Metastatic Breast Carcinoma in the Ovary (tissue), 3 donors: Measurements from ENCODE around the gene HDAC2.

DNA sequence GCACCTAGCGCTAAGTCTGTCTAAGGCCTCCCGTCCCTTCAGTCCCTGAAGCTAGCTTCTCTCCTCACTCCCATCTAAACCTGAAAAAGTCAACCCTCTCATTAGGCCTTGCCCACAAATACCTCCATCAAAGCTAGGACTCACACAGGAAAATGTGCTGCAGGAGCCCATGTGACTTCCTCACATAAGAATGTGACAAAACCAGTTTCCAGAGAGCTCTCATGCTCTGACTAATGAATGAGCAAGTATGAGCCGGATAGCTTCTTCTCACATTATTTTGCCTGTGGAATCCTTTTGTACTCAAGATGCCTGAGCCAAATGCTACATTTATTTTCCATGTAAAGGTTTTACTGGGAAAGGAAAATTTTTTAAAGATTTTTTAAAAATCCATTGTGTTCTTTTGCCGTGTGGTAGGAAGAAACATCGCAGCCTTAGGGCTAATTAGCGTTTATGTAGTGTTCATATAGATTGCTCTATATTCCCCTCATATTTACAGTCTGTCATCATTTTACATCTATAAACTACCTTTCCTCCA, 68.7 kb upstream of the CCN6 start:
- PRO-cap, 3 experiments = no peak in any of the 3 experiments

GRCh38 chr6:111996944-111997532, 56.9 kb upstream of the CCN6 start:
- PRO-cap, 3 experiments = no peak in any of the 3 experiments

DNA sequence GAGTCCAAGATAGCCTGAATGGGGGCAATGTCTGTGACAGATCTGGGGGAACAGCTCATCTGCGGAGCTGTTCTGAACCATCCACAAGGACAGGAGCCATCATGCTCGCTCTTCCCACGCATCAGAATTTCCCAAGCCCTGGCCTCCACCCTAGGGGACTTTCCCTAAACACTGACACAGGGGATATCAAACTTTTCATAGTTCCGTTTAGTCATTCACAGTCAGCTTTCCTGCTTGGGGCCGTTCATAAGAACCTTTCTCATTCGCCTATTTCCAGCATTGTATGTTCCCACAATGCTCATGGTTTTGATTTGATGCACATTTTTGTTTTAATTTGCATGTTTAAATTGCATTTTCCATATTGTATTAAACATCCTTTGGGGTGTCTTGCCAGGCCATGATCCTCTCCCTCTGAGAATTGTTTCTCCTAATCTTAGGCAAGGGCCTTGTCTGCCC, 37.5 kb upstream of the CCN6 start:
- PRO-cap, 3 experiments = no peak in any of the 3 experiments

DNA sequence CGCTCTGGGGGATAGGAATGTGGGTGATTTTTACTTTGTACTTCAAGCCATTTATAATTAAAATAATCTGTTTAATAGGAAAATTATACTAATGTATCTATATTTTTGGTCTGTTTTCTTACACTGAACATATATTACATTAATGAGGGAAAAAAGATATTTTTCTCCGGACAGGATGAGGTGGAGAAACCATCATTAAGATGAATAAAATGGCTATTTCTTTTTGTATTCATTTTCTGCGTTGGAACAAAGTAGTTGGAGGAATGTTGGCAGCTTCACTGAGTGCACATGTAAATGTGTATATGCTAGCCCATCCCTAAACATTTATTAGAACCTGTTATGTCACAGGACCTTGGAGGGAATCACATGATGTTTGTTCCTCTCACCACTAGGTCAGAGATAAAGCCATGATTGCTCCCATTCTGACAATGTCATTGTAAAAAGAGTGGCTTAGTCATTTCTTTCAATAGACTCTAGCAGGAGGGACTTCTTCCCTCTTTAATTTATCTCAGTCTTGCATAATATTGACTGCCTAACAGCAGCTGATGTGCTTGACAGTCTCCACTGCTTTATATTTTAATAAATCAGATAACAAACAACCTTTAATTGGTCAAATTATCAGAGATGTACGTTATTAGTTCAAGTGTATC, 39.8 kb downstream of the LAMA4 start:
- PRO-cap, 3 experiments = no peak in any of the 3 experiments

DNA sequence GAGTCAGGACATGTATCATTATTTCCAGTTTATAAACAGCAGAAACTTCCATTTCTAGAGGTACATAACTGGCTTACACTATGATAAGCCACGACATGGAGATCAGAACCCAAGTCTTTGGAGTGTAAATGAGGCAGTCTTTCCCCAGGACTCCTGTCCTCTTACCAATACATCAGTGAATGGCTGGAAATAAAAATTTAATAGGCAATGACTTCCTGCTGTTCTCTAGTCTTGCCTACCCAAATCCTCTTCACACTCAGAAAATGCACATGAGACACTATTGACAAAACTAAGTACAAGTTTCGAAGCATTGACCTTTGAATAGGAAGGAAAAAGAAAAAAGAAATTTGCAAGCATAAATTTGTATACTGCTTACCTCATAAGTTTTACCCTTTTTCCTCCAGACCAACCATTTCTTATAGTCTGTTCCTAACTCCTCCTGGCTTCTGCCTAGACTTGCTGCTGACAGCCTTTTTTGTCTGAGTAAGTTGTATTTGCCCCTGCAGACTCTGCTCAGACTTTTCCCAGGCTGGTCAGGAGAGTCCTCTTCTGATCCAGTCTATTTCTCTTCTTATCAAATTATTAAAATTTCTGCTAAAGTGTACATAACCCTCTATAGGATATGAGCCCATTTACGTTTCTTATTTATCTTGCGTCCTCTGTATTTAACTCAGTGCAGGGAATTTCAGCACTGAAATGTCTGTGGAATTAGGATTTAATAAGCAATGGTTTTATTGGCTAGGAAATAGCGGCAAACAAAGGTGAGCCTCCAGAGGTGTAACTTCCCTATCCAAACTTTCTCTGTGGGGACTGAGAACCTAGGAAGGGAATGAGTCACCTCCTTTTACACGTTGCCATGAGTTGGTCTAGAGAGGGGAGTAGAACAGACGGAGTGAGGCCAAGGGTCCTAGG, 207.2 kb upstream of the MARCKS start:
- PRO-cap, 3 experiments = no peak in any of the 3 experiments

DNA sequence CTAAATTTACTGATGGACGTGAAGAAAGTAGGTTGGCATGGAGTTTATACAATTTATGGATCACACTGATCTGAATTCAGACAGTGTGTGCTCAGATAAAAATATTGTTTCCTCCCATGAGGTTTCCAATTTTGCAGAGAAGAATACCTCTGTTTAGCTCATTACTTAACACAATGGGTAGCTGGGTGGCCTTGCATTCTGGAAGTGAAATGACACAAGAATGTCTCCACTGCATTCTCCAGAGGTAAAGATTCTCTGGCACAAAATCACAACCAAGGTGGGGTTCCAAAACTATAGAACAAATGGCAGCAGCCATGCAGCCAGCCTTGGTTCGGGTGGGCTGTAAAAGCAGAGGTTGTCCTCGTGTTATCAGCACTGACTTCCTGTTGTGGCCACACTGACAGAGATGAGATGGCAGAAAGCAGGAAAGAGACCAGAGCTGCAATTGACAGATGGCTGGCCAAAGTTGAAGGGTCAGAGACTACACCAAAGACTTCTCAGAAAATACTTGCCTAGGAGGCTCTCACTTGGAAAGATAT, 50.2 kb downstream of the HDAC2 start:
- PRO-cap, 3 experiments = no peak in any of the 3 experiments

DNA sequence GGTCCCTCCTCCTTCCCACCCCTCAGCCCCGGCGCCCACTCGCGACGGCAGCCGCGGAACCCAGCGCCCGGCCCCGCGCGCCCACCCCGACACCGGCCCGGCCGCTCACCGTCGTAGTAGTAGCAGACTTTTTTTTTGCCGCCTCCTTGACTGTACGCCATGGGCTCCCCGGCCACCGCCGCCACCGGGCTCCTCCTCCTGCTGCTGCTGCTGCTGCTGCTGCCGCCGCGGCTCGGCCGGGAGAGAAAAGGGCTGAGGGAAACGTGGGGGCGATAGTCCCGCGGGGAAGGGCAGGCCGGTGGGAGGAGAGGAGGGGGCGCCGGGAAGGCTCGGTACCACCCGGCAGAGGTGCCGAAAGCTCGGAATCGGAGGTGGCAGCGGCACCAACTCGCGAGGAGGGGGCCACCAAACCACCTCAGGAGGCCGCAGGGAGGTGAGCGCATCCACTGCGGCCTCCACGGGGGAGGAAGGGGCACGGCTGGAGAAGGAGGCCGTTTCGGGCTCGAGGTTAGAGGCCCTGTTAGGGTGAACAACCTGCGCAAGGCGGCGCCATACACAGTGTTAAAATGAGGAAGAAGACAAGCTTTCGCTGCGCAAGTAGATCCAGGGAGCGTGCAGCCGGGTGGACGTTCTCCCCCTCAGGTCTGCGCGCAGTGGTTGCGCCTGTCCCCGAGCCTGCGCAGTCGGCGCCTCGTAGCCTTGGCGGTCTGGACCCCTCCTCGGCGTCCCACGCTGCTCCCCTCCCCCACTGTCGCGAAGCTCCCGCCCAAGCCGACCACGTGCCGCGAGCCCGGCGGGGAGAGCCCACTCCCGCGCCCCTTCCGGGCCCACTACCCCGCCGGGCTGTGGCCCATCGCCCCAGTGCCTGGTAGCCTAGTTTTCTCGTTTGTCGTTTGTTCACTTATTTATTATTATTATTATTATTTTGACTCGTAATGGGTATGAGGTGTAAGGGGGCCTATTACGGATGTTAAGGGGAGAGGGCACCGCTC, at the start of gene HDAC2:
Gene HDAC2 (minus strand): TSS at position 401 of the 992 bp plus-strand sequence.
- PRO-cap, 3 experiments = peak in 3 of 3 experiments; most common plus-strand start position 694 of the sequence (in 2); most common minus-strand start position 382 of the sequence (in 3)

GRCh38 chr6:113971740-113972085, 765 bp upstream of the HDAC2 start:
- PRO-cap, 3 experiments = no peak in any of the 3 experiments

DNA sequence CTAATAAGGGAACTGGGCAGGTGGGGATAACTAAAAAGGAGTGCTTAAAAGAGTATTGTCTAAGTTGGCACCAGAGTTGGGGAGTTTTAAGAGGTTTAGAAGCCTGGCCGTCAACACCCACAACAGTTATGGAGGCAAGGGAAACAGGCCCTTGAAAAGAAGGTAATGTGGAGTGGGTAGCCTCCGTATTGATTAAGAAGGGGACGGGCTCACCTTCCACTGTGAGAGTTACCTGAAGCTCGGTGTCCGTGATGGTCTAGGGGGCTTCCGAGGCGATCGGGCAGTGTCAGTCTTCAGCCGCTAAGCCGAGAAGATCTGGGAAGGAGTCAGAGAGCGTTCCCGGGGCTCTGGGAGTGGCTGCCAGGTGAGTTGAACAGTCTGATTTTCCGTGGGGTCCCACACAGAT, 82.5 kb upstream of the HS3ST5 start:
- PRO-cap, 3 experiments = no peak in any of the 3 experiments

DNA sequence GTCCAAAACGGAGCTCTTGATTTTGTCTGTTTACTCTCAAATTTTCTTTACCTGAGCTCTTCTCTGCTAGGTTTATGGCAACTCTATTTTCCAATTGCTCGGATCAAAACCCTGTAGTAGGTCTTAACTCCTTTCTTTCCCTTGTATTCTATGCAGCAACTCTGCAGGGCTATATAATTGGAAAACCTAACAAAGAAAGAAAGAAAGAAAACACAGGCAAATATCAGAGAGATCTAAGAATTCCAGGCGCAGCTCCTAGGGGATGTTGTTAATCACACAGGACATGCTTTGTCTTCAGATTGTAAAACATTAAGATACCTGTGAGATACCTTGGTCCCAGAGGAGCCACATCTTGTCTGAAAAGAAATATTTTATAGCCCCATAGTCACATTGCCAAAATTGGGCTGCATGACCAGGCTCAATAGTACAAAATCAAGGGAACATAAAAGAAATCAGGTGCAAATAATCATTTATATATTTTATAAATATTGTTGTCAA, 747.8 kb upstream of the HS3ST5 start:
- PRO-cap, 3 experiments = no peak in any of the 3 experiments

- PRO-cap, 3 experiments = no peak in any of the 3 experiments
Measured at GRCh38 chr6:116221006-116221450, 32.8 kb downstream of the TSPYL4 start.

- PRO-cap, 3 experiments = no peak in any of the 3 experiments
Measured at GRCh38 chr6:116385352-116385831, 14.6 kb downstream of the DSE start.

GRCh38 chr6:117425373-117425861, 325 bp downstream of the ROS1 start:
- PRO-cap, 3 experiments = no peak in any of the 3 experiments

GRCh38 chr6:117483103-117483677, 716 bp downstream of the DCBLD1 start:
- PRO-cap, 3 experiments = peak in 3 of 3 experiments; most common plus-strand start chr6:117483384 (in 2); most common minus-strand start chr6:117483305 (in 2)

- PRO-cap, 3 experiments = no peak in any of the 3 experiments
Measured at GRCh38 chr6:118287446-118288118, 260.5 kb upstream of the PLN start.

DNA sequence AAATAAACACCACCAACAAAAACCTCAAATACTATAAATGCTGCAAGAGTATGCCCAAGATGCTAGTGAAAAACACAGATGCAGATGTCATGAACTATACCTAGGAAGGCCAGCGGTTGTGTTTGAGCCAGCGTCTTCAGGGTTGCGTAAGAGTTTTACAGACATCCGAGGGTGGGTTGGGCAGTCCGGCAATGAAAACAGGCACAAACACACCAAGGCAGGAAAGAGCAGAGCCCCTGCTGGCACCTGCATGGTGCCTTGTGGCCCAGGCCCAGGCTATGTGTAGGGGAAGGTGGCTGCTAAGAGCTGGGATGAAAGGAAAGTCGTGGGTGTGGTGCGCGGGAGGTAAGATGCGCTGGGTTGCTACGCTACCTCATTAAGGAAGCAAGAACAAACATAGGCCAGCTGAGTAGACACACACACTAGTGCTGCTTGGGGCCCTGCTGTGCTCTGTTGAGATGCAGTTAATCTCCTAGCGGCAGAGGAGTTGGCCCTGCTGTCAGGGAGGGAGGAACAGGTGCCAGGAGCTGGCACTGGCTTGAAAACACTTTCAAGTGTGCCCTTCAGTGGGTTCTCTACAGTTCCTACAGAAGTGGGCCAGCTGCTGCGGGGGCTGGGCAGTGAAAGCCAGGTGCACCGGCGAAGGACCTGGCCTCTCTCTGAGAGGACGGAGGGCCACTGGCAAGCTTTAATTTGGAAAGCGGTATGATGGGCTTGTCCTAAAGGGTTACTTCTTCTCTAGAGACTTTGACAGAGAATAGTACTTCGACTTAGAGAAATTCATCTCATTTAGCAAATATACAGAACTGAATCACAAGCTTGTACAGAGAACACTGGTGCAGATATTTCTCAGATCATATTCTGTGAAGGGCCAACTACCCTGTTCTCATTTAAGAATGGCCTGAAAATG, 170.1 kb upstream of the PLN start:
- PRO-cap, 3 experiments = no peak in any of the 3 experiments

GRCh38 chr6:118552803-118553122, 4.7 kb downstream of the PLN start:
- PRO-cap, 3 experiments = no peak in any of the 3 experiments

GRCh38 chr6:118664348-118664702, 12.9 kb upstream of the CEP85L start:
- PRO-cap, 3 experiments = peak in 2 of 3 experiments; most common plus-strand start chr6:118664580 (in 2); most common minus-strand start chr6:118664576 (in 1)

DNA sequence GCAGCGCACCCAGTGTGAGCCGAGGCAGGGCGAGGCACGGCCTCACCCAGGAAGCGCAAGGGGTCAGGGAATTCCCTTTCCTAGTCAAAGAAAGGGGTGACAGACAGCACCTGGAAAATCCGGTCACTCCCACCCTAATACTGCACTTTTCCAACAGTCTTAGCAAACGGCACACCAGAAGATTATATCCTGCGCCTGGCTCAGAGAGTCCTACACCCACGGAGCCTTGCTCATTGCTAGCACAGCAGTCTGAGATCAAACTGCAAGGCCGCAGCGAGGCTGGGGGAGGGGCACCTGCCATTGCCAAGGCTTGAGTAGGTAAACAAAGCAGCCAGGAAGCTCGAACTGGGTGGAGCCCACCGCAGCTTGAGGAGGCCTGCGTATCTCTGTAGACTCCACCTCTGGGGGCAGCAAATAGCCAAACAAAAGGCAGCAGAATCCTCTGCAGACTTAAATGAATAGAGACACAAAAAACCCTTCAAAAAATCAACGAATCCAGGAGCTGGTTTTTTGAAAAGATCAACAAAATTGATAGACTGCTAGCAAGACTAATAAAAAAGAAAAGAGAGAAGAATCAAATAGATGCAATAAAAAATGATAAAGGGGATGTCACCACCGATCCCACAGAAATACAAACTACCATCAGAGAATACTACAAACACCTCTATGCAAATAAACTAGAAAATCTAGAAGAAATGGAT, 97.3 kb upstream of the ASF1A start:
- PRO-cap, 3 experiments = no peak in any of the 3 experiments

DNA sequence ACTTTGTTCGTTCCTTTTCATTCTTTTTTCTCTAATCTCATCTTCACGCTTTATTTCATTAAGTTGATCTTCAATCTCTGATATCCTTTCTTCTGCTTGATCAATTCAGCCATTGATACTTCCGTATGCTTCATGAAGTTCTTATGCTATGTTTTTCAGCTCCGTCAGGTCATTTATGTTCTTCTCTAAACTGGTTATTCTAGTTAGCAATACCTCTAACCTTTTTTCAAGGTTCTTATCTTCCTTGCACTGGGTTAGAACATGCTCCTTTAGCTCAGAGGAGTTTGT, 54.9 kb upstream of the ASF1A start:
- PRO-cap, 3 experiments = no peak in any of the 3 experiments